H9 (cell line): ENCODE results near the genes TRIM24 and ATP6V0A4.

GRCh38 chr7:138460010-138460845 lies at the start of gene TRIM24:
Gene TRIM24, plus strand, starts transcription at chr7:138460259.
- PRO-cap = bidirectional peak, plus-strand start at chr7:138460259, minus-strand start at chr7:138459956; bidirectional peak, plus-strand start at chr7:138460439, minus-strand start at chr7:138460458

DNA sequence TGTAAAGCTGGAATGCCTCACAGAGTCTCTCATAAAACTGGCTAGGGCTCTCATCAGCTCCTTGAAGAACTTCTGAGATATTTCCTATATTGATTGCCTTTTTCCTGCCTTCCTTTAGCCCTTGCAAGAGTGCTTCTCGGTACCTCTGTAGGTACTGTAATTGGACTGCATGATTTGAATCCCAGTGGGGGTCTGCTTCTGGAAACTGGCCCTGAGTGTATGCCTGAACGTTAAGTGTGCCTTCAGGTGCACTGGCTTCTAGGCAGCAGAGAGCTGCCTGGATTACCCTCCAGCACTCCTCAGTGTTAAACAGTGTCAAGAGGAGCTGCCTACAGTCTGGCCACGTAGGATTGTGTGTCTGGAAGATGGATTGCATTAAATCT lies 103.6 kb downstream of the TRIM24 start:
- PRO-cap = no peak

- PRO-cap = no peak
These were observed at the start of gene ATP6V0A4 for GRCh38 chr7:138797714-138798507. Gene ATP6V0A4, minus strand, starts transcription at chr7:138798196.

DNA sequence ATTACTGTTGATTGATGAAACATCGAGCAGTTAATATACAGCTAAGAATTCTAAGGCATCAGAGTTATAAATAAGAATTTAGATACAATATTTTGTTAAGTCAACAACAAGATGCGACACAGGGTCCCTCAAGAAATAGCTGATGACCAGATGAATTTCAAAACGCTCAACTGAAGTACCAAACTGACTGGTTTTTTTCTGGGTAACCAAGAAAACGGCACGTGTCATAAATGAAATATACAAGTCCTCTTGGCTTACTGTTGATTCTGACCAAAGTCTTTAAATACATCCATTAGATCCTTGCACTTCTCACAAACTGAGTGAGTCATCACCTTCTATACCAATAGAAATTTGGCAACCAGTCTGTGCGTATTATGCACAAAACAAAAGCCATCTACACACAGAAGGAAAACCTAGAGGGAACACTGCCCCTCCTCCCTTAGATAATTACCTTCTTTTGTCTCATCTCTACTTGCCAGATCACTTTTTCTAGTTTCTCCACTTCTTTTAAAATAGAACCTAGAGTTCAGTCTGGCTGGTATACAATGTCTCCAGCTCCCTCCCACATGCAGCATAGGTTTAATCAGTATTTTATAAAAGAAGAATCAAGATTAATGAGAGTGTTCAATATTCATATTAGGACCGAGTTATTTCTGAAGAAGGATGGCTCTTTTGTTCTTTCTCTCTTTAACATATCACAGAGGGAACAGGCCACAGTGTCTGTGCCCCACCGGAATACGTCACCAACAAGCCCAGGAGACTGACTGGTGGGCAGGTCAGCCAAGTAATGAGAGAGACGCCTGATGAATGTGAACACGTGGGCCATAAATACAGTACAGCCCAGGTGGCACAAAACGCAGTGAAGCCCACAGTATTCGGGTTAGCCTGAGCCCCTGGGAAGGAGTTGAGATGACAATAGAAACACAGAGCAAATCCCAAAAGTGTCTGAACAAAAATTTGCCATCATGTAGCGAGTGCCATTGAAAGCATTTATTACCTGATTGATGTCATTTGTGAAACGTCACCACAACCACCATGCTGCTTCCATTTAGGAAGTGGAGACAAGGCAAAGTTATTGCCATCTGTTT lies 91.4 kb downstream of the KIAA1549 start:
- PRO-cap = no peak

DNA sequence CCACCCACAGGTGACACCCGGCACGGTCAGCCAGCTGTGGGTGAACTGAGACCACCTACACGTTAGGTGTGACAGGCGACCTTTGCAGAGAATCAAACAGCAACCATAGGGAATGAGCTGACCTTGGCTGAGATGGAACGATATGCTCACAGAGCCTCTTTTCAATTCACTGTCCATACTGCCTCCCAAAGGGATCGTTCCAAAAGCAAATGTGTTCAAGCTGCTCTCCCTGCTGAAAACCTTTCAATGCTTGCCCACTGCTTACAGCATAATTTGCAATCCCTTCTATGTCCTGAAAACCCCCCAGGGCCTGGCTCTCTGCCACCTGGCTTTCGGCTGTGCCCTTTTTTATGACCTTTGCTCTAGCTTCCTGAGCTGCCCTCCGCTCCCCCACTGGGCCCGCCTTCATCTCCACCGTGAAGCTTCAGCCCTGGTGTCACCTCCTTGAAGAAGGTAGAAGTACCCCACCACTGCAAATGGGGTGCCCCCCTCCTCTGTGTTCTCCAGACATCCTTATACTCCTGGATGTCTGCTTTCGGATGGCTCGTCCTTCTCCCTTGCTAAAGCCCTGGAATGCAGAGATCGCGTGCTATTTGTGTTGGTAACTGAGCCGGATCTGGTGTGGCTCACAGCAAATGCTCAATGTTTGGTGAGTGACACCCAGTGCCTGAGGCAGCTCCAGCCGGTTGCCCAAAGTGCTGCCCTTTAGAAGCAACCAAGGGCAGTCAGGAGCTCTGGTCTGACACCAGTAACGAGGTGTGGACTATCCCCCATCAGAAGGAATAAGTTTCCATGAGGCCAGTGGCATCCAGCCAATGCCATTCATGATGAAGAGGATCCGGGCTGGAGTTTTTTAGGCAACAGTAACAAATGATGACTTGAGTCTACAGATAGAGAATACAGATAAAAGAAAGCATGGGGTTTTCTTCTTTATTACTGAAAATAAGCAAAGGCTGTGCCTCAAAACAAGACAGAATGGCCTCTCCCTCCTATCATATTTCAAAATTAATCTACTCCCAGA lies 90.3 kb downstream of the KIAA1549 start:
- PRO-cap = no peak

DNA sequence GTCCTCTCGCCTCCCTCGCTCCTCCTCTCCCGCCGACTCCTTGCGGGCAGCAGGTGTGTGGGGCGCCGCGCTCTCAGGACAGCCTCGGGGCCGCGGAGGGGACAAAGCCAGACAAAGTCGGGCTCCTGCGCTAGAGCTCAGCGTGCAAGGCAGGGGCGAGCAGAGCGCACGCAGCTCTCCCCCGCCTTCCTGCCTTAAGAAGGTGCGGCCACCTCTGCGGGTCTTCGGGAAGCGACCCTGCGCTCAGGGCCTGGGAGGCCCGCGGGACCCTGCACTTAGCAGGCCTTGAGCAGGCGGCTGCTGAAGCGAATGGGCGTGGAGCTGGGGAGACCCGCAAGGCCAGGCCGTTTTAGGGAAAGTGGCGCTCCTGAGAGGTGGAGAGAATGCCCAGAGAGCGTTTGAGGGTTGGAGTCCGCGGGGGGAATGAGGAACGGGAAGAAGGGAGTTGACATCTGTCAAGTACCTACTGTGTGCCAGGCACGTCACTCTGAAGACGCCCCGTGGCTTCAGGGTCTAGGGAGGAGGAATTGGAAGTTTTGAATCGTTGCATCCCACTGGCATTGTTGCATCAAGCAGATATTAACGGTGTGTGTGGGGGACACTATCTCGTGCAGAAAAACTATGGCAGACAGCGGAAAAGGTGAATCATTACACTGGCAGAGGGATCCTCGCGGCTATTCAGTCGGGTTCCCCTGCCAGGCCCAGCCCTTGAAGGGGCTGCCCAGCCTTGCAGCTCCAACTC lies 776 bp upstream of the KIAA1549 start:
- PRO-cap = bidirectional peak, plus-strand start at position 79 of the sequence, minus-strand start at position 42 of the sequence; unidirectional peak, minus-strand start at position 216 of the sequence; unidirectional peak, minus-strand start at position 277 of the sequence; unidirectional peak, minus-strand start at position 311 of the sequence; unidirectional peak, minus-strand start at position 425 of the sequence

DNA sequence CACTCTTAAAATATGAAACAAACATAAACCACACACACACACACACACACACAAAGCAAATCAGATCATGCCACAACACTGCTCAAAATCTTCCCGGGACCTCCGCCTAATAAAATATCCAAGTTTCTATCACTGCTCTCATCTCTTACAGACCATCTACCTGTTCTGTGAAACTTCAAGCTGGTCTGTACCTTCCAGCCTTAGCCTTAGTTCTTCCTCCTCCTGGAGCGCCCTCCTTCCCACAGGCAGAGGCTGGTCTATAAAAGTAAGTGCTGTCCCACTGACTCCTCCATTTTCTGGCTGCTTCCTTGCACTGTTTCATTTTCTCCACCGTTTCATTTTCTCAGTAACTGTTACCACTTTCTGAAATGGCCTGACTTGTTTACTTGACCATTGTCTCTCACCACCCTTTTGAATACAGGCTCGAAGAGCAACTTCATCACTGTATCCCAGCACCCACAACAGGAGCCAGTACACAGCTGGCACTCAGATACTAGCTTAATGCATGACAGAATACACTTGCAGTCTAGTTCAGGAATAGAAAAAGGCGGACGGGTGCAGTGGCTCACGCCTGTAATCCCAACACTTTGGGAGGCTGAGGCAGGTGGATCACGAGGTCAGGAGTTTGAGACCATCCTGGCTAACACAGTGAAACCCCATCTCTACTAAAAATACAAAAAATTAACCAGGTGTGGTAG lies 26.5 kb upstream of the ZC3HAV1L start:
- PRO-cap = no peak

DNA sequence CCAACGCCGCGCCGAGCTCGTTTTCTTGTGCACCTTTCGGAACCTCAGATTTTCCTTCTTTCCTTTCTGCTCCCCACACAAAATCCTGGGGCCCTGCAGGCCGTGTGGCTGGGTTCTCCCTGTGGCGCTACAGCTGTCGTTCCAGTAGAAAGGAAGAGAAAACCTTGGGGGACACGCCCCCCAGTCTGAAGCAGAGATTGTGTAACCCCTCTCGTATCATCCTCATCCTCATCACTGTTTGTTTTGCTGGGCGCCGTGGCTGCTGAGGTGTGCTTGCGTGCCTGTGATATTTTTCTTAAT lies 1.1 kb downstream of the UBN2 start:
- PRO-cap = no peak

DNA sequence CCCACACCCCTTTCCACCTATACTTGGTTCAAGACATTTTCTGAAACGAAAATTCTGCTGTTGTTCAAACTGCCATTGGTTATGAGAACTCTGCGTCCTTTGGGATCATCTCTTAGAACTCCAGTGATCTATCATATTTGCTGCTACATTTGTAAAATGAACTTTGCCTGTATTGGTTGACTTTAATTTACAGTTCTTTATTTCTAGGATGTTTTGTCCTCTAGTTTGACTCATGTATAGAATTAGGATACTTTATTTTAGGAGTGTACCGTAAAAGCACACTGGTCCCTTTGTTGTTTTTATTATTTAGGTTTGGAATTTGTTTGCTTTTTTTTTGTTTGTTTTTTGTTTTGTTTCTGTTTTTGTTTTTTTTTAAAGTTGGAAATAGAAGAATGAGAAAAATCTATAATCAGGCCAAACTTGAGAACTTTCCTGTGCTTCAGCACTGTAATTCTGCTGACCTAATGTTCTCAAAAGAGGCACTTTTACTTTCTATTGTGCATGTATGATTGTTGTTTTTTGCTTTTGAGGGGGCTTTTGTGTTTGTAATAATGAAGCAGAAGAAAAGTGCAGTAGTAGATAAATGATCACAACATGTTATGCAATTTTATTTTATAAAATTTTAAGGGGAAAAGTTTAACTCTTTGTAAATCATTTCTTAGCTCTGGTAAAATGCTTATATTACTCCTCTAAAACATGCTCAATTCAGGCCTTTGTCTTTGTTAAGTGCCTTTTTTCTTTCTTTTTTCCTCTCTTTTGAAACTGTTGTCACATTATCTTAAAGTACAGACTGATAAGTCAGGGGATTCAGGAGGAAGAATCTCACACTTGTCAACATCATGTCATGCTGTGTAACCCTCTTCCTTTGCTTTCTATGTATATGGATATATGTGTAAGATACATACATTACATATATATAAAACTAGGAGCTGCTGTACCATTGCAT lies 39.5 kb upstream of the FMC1 start:
- PRO-cap = no peak

DNA sequence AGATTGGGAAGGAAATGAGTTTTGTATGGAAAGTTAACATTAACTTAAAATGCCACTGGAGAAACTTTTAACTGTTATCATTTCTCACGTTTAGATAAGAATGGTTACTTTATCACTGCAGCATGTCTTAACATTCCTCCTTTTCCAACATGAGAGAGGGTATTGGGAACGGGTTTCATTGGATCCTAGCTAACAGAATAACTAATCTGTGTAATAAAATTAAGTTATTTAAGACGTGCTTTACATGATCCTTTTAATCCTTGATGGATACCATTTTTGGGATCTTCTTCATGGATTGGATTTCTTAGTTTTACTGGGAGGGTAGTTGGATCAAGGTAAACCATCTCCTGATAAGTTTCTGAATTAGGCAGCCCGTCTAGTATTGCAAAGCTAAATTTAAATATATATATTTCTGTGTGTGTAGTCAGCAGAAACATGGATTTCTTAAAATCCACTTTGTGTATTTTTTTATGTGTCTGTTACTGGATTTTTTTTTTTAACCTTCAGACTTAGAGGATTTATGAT lies 2.0 kb downstream of the LUC7L2 start:
- PRO-cap = no peak

DNA sequence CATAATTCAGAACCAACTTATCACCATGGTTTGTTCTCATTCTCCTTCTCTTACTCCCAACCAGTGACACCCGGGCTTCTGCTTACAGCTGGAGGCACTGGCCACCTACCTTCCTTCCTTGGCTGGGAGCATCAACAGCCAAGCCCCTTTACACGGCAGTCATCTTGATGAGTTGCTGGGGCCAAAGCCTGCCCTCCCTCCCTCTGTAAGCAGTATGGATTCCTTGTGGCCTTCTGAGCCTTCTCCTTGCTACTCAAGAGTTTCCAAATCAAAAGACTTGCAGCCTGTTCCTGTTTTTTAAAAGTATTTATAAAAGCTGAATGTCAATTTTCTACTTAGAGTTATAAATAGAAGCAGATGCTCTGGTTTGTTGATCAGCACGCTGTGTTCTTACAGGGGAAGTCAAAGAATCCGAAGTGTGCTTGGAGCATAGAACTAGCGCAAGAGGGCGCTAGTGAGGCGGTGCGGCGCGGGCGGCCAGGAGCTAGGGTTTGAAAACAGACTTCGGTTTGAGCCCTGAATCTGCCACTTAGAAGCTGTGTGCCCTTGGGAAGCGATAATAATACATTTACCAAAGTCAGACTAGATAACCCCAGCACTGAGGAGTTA lies 49.1 kb downstream of the KLRG2 start:
- PRO-cap = no peak

GRCh38 chr7:139567203-139567694 lies 43.8 kb downstream of the CLEC2L start:
- PRO-cap = no peak

DNA sequence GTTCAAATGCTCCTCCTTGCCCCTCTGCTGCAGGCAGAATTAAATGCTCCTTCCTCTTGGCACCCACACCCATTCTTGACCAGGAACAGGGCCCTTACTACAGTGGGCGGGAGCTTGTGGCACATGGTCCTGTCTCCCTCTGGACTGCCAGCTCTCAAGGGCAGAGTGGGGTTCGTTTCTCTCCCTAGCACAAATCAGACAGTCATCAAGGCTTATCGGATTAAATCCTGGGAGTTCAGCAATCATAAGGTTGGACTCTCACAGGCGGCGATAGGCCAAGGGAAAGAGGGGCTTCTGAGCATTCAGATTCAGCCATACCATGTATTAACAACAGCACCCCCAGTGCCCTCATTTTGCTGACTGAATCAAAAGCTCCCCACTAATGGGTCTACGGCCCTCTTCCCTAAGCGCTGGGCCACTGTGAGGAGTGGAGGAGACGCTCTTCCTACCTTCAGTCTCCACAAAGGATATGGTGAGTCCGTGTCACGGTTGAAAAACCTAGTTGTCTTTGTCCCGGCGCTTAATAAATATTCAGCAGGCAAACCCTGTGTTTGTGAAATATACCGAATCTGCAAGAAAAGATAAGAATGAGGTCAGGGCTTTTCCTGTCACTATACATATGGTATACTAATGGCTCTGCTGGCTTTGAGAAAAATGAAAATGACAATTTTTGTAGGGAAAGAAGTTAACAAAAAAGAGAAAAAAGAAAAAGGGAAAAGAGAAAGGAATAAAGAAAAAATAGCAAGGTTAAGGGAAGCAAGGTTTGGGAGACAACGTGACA lies 107.4 kb downstream of the CLEC2L start:
- PRO-cap = no peak

DNA sequence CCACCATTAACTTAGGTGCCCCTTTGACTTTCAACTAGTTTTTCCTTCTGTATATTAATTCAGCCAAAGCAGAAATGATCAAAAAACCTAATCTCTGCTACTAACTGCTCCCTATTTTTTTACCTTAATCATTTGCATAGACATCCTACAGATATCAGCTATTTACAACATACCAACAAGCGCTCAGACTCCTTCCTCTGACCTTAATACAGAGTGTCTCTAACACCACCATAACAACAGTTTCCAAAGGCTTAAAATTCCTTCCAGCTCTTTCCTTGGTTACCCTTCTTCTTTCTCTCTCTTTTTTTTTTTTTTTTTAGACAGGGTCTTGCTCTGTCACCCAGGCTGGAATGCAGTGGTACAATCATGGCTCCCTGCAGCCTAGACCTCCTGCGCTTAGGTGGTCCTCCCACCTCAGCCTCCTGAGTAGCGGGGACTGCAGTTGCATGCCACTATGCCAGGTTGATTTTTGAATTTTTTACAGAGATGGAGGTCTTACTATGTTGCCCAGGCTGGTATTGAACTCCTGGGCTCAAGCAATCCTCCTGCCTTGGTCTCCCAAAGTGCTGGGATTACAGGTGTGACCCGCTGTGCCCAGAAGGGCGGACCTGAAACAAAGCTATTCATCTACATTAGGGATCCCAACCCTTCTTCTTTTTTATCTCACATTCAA lies 112.9 kb downstream of the HIPK2 start:
- PRO-cap = no peak

DNA sequence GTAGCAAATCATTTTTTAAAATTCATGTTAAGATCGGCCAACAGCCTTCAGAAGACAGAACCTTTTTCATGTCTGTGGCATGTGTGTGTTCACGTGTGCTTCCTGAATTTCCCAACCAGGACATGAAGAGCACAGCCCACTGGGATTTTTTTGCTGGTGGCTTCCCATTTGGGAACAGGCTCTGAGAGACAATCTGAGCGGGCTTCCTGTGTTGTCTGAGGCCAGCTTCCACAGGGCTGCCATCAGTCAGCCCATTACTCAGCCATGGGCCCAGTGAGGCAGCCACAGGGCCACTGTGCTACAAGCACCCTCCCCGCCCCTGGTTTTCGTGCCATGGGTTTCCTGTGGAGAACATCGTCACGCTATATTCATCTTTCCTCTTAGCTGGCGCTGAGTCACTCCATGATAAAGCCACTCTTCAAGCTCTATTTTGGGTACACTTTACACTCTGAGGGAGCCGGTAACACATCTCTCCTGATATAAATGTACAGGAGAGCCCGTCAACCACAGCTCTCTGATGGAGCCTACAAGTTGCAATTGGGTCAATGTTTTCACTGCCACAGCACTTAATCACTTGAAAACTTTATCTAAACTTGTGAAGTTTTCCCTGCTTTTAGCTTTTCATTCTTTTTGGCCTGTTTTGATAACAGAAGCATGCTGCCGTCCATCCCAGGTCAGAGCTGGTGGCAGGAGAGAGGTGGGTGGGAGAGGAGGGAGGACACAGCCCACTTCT lies 97.0 kb downstream of the HIPK2 start:
- PRO-cap = no peak

GRCh38 chr7:139773681-139774249 lies 4.0 kb downstream of the HIPK2 start:
- PRO-cap = no peak

DNA sequence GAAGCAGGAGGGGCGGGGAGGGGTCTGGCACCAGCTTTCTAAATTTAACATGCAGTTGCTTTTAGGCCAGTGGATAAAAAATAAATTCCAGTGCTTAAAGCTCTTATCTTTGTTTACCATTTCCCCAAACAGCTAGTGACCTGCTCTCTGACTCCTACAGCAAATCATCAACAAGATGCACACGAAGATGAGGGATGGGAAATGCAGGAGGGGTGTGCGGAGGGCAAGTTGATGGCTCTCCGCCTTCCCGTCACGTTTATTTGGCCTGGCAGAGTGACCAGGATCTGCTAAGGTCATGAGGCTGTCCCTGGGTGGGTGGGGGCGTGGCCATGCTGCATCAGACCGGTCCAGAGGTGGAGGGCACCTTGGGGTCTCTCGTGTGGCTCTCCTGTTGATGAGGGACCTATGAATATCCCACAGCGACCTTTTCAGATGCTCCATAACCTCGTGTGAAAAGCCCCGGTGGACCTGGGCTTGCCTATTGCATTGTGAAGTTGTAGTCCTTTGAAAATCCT lies 67.5 kb downstream of the PARP12 start:
- PRO-cap = no peak

DNA sequence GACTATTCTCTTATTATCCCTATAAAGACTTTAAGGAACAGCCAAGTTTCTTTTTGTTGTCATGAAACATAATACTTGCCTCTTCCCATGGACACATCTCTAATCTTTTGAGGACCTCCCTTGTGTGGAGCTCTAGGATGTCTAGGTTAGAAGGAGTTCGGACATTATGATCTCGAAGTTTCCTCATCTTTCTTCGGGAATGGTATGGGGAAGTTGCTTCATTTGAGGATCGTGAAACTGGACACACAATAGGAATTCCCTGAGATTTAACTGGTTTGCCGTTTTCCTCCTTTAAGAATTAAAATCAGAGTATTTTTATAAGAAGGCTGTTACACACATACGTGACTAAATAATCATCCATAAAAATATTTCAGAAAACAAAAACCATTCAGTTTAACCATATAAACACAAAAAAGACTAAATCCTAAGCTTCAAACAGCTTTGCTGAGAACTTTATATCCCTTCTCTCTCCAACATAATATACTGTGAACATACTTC lies 39.2 kb upstream of the PARP12 start:
- PRO-cap = no peak

- PRO-cap = no peak
These were observed 6.5 kb downstream of the KDM7A start for GRCh38 chr7:140170280-140170724.

GRCh38 chr7:140231781-140232457 lies 55.1 kb upstream of the KDM7A start:
- PRO-cap = no peak